Suprapubic skin (tissue), 4 donors: Measurements from ENCODE around the gene UFSP2.

GRCh38 chr4:184802447-184803239, 23.1 kb downstream of the ACSL1 start:
- PRO-cap, result no peak
- RAMPAGE, long total RNA, 4 experiments, result no peak in any of the 4 experiments

DNA sequence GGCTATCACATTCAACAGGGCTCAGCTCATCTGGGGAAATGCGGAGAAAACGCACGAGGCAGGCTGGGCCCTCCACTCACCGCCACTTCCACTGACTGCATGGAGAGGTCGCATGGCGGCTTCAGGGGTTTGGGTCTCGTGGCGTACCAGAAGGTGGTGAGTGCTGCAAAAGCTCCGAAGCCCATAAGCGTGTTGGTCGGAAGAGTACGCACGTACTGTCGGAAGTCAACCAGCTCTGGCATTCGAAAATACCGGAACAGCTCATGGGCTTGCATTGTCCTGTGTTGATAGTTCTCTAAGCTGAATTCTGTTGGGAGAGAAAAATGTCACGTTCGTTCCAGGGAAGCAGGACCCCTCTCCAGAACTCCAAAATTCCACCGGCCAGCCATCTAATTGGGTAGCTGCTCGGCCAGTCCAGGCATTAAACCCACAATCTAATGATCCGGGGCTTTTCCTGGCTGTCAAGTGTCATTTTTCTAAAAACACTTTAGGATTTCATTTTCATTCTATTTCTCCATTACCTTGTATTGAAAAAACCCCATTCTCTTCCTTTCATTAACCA, 22.4 kb downstream of the ACSL1 start:
- PRO-cap, result no peak
- RAMPAGE, long total RNA, 4 experiments, result no peak in any of the 4 experiments

GRCh38 chr4:184853291-184853769, 27.6 kb upstream of the ACSL1 start:
- PRO-cap, result no peak
- RAMPAGE, long total RNA, 4 experiments, result no peak in any of the 4 experiments

- PRO-cap, result no peak
- RAMPAGE, long total RNA, 4 experiments, result no peak in any of the 4 experiments
Observed at GRCh38 chr4:185211143-185211639, 1.8 kb downstream of the SNX25 start.

DNA sequence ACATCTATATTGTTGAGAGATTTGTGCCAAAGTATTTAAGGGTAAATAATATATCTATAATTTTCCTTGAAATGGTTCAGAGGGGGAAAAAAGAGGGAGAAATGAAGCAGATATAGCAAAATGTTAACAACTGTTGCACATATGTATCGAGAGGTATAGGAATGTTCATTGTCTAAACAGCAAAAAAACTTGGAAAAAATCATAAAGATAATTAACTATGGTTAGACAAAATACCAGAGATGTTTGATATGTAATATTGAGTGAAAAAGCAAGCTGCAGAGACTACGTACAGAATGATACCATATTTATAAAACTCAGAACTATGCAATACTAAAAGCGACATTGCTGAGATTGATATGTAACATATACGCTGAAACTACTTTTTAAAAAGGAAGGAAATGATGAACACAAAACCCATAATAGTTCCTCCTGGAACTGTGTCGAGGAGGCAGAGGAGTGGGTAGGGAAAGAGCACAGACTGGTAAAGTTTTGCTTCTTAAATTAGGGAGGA, 14.1 kb downstream of the UFSP2 start:
- PRO-cap, result no peak
- RAMPAGE, long total RNA, 4 experiments, result no peak in any of the 4 experiments

DNA sequence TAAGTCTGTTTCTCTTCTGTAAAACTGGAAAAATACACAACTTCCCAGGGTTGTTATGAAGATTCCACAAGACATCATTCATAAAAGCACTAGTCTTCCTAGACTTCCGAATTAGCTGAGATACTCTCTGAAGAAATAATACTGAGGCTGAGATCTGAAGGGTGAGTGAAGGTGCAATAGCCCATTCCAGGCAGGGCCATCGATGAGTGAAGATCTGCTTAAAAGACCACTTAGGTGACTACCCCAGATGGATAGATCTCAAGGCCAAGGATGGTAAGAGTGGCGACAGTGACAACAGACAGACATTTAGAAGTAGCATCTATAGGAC, 998 bp downstream of the UFSP2 start:
- PRO-cap, result no peak
- RAMPAGE, long total RNA, 4 experiments, result no peak in any of the 4 experiments

GRCh38 chr4:185425130-185426101, at the start of gene UFSP2:
Gene UFSP2 (minus strand): TSS chr4:185425964.
- PRO-cap, result bidirectional peak, plus-strand start at chr4:185426254, minus-strand start at chr4:185425794
- RAMPAGE, long total RNA, 4 experiments, result start-site peak on the minus strand in 4 of 4 experiments, at chr4:185425882-185425971 at its widest, 108 to 300 reads per replicate

GRCh38 chr4:185504349-185505326, 30.7 kb downstream of the PDLIM3 start:
- PRO-cap, result no peak
- RAMPAGE, long total RNA, 4 experiments, result no peak in any of the 4 experiments

DNA sequence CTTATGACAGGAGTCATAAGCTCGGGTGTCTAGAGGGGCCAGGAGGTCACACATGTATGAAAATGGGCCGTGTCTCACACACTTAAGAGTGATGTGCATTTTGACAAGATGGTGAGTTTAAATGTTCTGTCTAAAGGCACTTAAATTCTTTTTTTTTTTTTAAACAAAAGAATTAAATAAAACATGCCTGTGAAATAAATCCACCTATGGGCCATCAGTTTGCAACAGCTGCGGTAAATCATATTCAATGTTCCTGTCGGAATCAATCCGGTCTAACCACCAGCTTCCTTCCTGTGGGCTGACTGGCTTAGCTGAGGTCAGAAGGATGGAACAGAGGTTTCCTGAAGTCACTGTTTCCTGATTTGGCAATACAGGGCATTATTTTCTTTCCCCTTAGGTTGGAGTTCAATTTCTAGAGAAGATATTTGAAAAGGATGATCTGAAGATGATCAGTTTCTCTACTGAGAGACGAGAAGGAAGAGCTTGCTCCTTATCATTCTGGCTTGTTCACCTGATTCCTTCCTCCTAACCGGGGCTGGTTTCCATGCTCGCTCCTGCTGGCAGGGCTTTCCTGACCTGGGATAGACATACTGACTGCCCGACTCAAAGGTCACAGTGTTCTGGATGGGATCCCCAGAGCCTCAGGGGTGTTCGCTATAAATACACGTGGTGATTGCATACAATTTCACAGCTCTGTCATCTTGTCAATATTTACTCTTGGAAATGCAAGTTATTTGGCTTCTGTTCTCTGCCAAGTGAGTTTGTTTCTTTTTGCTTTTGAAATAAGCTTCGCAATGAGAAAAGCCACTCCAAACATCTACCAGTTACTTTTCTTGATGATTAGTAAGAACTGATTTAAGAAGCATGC, 21.7 kb downstream of the PDLIM3 start:
- PRO-cap, result no peak
- RAMPAGE, long total RNA, 4 experiments, result no peak in any of the 4 experiments

- PRO-cap, result no peak
- RAMPAGE, long total RNA, 4 experiments, result no peak in any of the 4 experiments
Observed at GRCh38 chr4:185541075-185541836, 5.9 kb upstream of the PDLIM3 start.

- PRO-cap, result no peak
- RAMPAGE, long total RNA, 4 experiments, result no peak in any of the 4 experiments
Observed at GRCh38 chr4:185642660-185643244, 107.4 kb upstream of the PDLIM3 start.

DNA sequence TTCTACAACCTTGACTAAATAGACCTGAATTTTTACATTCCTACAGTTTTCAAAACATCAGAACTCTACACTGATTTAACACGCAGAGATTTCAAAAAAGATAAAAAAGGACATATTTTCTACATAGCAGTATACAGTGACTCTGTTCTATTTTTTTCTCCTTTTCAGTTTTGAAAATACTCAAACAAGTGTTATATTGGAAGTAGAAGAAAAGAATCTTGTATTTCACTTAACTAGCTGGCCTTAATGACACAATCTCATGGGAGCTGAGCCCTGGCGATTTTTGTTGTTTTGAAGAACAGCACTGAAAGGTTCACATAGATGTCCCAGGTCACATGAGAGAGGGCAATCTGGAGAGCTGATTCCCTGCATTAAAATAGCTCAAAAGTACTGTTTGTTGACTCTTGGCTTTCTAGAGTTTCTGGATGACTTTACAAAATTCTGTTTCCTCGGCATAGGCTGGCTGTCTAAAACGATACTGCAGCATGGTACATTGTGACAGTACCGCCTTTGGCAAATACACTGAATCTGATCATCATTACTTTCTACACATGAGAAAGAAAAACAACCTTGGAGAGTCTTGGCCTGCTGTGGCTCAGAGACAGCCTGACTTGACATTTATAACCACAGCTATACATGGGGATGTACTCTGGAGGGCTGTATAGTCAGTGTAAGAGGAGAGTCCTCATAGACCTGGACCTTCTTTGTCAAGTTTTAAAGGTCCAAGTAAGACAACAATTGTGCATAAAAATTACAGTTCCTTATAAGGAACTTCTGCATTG, 119.7 kb upstream of the PDLIM3 start:
- PRO-cap, result no peak
- RAMPAGE, long total RNA, 4 experiments, result no peak in any of the 4 experiments

GRCh38 chr4:185683158-185683761, 128.7 kb downstream of the SORBS2 start:
- PRO-cap, result no peak
- RAMPAGE, long total RNA, 4 experiments, result no peak in any of the 4 experiments

GRCh38 chr4:185734613-185735403, 77.2 kb downstream of the SORBS2 start:
- PRO-cap, result no peak
- RAMPAGE, long total RNA, 4 experiments, result no peak in any of the 4 experiments

GRCh38 chr4:185743435-185744344, 68.3 kb downstream of the SORBS2 start:
- PRO-cap, result no peak
- RAMPAGE, long total RNA, 4 experiments, result no peak in any of the 4 experiments

- PRO-cap, result no peak
- RAMPAGE, long total RNA, 4 experiments, result no peak in any of the 4 experiments
Observed at GRCh38 chr4:185761264-185762320, 50.4 kb downstream of the SORBS2 start.

- PRO-cap, result no peak
- RAMPAGE, long total RNA, 4 experiments, result no peak in any of the 4 experiments
Observed at GRCh38 chr4:185795293-185795691, 16.7 kb downstream of the SORBS2 start.

DNA sequence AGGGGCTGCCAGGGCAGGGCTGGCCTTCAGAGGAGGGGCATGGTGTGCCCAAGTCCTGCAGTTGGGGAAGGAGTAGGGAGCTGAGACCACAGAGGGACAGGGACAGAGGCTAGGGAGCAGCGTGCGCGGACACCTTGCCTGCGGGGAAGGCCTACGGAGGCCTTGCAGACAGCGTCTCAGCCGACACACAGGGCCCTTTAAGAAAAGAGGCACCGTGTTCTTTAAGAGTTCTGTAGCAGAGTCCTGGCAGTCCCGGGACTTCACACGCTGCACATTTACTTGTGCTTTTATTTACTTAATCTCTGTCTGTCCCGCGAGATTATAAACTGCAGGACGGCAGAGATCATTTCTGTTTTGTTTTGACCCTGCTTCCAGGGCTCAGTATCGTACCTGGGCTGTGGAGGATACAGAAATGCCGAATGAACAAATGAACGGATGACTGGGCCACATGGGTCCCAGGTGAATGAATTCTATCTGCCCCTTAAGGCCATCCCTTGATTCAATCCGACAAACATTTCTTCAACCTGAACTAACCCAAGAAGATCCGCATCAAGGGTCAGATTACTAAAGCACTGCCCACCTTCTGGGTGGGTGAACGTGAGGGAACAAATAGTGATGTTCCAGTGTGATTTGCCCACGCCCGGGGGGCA, 8.6 kb upstream of the SORBS2 start:
- PRO-cap, result no peak
- RAMPAGE, long total RNA, 4 experiments, result no peak in any of the 4 experiments

DNA sequence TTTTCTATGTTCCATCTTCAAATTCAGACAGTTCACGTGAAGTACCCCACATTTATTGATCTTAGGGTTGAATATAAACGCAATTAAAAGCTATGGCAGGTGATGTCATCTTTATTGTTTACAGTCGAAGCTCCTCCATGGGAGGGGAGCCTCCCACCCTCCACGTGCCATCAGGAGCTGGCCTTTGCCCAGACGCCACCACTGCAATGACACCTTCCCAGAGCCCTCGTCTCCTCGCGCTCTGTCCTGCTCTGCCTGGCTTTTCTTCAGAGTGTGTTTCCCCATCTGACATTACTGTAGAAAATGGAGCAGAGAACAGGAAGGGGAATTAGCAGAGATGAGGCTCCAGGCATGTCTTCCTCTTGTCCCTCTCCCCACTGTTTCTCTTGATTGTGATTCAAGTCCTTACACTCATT, 18.8 kb upstream of the CYP4V2 start:
- PRO-cap, result no peak
- RAMPAGE, long total RNA, 4 experiments, result no peak in any of the 4 experiments

DNA sequence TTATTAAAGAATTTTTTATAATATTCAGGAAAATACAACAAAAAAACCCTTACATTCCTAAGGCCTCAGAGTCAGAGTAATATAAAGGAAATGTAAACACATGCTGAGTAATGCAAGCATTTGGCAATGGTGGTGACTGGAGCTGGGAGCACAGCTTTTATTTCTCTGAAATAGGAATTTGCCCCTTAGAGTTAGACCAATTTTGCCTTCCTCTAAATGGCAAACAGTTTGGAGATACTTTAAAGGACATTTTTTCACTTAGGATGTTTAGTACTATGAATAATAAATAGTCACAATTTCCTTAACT, 16.2 kb upstream of the F11 start:
- PRO-cap, result no peak
- RAMPAGE, long total RNA, 4 experiments, result no peak in any of the 4 experiments